Thyroid gland (tissue), 7 donors: ENCODE results near the gene CEP170.

DNA sequence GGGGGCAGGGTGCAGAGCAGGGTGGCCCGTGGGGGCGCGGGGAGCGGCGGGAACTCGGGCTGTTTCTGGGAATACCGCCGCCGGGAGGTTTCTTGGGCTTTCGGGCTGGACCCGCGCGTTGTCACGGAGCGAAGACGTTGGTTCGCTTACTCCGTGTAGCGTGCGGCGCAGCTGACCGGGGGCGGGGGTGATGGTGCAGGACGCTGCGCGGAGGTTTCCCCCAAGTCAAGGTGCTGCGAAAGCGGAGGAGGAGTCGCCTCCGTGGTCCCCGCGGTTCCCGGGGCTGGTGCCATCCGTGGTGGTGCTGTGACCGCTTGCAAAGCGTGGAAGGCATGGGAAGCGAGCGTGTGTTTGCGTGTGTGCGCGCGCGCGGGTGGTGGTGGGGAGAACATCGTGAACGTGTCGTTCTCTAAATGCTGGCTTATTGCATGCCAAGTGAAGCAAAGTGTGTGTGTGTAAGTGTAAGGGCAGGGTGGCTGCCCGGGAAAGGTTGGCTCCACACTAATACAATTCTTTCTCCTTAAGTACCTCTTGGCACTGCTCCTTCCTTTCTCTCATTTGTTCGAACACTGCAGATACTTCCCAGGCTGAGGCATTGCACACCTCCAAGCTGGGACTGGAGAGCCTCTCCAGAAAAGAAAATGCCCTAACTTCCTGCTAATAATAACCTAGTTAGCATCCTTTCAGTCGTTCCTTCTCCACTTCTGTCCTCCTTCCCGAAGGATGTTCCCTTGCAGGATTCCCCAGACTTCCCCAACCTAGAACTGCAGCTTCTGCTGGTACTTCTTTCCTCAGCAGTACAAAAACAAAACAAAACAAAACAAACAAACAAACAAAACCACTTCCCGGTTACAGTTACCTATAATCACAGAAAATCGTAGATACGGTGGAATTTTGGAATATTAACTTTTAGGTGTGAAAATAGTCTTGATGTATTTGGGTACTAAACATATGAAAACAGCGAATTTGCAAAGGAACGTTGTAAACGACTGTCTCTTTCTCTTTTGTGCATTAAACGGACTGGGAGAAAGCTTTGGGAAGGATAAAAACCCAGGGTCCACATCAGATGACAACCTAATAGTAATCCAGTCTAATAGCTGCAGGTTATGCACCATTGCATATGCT lies 1.3 kb downstream of the RYR2 start:
- PRO-cap, 2 experiments, result peak in 2 of 2 experiments; most common plus-strand start position 251 of the sequence (in 1); most common minus-strand start position 123 of the sequence (in 2)
- RAMPAGE, long total RNA, 5 experiments, result no peak in any of the 5 experiments

GRCh38 chr1:237047872-237048479 lies 6.0 kb downstream of the RYR2 start:
- PRO-cap, 2 experiments, result no peak in any of the 2 experiments
- RAMPAGE, long total RNA, 5 experiments, result no peak in any of the 5 experiments

- PRO-cap, 2 experiments, result no peak in any of the 2 experiments
- RAMPAGE, long total RNA, 5 experiments, result no peak in any of the 5 experiments
These were observed 173.8 kb downstream of the ZP4 start for GRCh38 chr1:237716783-237717365.

DNA sequence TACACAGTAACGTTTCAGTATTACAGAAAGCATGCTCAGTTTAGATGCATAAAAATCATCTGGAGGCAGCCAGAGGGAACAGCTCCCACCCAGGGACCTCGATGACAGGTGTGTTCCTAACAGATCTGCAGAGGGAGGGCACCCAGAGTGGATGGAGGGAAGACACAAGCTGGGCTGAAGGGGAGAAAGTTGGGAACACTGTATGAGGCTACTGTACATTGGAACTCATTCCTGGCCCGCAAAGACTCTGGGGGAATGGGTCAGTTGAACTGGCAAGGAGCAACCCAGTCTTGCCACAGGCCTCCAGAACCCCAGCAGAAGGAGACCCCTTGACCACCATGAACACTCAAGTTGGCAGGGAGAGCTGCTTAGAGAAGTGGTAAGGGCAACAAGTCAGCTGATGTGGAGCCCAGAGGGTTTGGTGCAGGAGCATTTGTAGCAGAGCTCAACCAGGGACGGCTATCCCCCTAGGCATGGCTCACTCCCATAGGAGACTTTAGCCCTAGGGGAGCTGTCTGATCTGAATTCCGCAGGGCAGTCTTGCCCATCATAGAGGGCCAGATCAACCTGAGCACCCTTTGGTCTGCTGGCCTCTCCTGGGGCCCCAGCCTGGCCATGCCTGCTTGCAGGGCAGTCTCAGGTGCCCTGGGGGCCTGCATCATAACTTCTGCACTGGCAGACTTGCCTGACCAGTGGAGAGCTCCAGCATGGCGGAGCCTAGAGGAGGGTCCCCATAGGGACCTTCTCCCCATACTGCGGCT lies 52.2 kb downstream of the ZP4 start:
- PRO-cap, 2 experiments, result no peak in any of the 2 experiments
- RAMPAGE, long total RNA, 5 experiments, result no peak in any of the 5 experiments

DNA sequence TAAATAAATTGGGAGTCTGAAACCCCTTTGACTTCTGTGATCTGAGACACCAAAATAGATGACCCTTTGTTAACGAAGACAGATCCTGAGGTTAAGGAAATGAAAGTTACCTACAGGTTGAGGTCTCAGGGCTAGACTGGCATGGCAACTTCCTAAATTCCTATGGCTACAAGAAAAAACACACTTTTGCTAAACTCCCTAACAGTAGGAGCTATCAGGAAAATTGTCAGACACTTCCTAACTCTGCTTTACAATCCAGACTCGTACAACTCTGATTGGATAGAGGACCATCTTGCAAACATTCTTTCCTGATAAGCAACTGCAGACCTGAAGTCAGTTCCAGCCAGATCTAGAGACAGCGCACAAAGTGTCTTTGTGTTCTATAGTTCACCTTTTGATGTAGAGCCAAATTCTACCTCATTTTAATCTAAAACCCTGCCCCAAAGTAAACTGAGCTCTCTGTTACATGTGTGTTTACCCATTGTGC lies 22.0 kb downstream of the ZP4 start:
- PRO-cap, 2 experiments, result no peak in any of the 2 experiments
- RAMPAGE, long total RNA, 5 experiments, result no peak in any of the 5 experiments

DNA sequence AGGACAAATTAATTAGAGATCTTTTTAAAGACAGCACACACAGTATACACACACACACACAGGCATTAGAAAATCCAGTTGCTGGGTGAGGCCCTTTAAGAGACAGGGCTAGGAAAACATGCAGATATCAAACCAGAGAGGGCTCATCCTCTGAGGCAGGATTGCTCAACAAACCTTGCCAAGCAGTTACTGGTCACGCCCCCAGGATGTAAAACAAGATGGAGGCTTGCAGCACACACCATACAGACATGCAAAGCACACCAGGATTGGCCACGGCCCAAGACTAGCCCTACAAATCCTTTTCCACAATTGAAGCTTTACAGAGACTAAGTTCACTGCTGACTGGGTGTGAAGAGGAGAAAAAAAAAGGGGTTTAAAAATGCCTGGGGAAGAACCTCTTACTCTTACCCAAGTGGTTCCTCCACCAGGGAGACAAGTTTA lies 594.3 kb upstream of the ZP4 start:
- PRO-cap, 2 experiments, result no peak in any of the 2 experiments
- RAMPAGE, long total RNA, 5 experiments, result no peak in any of the 5 experiments

DNA sequence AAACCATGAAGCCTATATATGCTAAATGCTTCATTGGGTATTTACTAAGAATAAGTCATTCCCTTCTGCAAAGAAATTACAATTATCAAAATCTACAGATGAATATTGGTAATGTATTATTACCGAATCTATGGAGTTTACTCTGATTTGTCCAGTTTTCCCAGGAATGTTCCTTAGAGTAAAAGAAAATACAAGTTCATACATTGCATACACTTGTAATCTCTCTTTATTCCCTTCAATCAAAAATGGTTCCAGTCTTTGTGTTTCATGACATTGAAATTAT lies 683.6 kb upstream of the CHRM3 start:
- PRO-cap, 2 experiments, result no peak in any of the 2 experiments
- RAMPAGE, long total RNA, 5 experiments, result no peak in any of the 5 experiments

DNA sequence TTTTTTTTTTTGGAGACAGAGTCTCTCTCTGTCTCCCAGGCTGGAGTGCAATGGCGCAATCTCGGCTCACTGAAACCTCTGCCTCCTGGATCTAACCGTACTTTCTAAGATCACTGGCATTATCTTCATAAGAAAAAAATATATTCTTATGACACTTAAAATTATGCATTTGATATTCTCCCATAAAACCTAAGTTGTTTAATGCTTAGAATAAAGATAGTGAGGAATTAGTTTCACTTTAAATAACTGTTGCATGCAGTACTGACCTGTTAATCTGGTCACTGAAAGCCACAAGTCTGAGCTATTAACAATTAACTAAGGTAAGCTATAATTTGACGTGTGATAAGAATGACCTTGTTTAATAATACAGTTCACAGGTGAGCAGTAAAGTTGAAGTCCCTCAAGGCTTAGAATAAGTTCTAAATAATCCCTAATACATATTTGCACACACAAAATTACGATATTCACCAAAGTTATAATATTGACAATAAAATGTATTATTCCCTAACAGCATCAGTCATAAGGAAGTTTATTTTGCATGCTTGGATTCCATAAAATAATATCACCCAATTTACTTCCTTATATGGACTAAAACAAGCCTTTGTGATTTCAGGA lies 70.8 kb upstream of the CHRM3 start:
- PRO-cap, 2 experiments, result no peak in any of the 2 experiments
- RAMPAGE, long total RNA, 5 experiments, result no peak in any of the 5 experiments

DNA sequence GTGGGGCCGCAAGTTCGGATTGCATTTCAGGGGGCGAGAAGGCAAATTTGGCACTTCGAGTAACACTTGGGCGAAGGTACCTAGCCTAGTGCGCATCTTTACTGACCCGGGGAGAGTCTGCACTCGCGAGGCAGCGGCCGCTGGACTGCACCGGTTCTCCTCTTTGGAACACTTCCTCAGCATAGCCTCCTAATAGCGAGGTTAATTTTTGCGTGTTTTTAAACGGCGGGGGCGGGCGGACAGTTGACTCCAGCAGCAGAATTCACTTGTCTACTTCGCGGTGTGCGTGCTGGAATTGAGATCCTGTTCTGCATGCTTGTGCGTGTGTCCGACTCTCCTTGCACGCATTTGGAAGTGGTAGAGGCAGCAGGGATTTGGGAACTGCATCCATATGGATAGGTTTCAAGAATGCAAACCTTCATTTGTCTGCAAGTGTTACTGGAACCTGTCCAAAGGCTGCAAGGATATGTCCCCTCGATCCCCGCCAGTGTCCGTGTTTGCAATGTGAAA lies 1.4 kb downstream of the CHRM3 start:
- PRO-cap, 2 experiments, result no peak in any of the 2 experiments
- RAMPAGE, long total RNA, 5 experiments, result no peak in any of the 5 experiments

DNA sequence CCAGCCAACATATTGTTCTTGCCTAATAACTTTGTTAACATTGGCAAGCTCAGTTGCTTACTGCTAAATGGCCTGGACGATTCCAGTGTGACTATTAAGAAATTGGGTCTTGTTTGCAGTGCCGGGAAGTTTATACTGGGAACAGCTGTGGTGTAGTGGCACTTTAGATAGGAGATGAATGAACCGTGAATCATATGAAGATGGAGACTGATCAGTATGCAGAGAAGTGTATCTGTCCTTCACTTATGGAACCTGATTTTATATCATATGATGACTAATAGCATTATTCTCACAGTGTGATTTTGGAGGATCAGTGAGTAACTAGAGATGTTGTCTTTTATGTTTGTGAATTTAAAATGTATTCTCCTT lies 3.4 kb downstream of the CHRM3 start:
- PRO-cap, 2 experiments, result no peak in any of the 2 experiments
- RAMPAGE, long total RNA, 5 experiments, result no peak in any of the 5 experiments

DNA sequence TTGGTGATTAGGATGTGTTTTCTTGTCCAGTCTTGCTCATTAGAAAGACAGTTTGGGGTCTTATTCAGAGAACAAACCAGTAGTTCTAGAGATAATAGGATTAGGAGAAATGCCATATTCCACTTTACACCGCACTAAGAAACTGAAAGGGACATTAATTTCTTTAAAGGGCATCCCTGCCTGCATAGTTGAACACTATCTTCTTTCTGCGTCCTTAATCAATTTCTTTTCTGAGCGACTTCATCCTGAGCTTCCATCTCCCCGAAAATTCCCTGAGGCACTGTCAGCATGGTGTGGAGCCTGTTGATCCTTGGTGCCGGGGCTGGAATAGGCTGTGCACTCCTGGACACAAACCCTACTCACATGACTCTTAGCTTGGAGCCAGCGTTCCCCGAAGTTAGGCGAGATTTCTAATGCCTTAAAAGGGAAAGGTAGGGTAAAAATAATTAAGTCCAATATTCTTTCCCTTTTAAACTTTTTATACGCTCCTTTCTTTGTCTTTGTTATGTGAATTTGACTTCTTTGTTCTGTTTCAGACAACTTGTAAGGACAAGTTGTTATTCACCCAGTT lies 282.5 kb downstream of the CHRM3 start:
- PRO-cap, 2 experiments, result no peak in any of the 2 experiments
- RAMPAGE, long total RNA, 5 experiments, result no peak in any of the 5 experiments

GRCh38 chr1:239689554-239690020 lies 303.2 kb downstream of the CHRM3 start:
- PRO-cap, 2 experiments, result no peak in any of the 2 experiments
- RAMPAGE, long total RNA, 5 experiments, result no peak in any of the 5 experiments

DNA sequence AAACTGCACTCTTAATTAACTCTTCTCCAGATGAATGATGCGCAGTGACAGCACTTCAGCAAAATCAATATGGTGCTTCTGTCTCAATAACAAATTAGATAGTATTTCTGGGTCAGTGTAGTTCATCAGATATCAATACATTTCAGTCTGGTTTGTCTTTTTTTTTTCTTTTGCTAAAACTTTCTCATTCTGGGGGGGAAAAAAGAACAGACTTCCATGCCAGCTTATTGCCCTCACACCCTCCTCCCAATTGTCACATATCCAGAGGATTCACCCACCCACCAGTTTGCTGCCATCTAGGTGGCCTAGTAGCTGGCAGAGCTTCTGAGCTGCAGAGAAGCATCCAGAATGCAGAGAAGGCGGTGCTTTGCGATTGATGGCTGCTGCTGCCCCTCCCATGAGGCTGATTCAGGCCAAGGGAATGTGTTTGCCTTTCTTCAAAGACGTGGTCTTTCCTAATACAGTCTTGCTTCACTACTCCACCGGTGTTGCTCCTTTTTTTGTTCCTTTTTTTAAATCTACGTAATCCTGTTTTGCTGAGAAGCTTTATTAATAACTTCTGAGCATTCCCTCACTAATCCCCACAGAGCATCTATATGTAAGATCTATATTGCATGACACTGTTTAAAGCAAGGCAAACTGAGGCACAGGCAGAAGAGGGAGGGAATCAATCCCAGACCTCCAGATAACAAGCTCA lies 275.7 kb upstream of the FMN2 start:
- PRO-cap, 2 experiments, result no peak in any of the 2 experiments
- RAMPAGE, long total RNA, 5 experiments, result no peak in any of the 5 experiments

DNA sequence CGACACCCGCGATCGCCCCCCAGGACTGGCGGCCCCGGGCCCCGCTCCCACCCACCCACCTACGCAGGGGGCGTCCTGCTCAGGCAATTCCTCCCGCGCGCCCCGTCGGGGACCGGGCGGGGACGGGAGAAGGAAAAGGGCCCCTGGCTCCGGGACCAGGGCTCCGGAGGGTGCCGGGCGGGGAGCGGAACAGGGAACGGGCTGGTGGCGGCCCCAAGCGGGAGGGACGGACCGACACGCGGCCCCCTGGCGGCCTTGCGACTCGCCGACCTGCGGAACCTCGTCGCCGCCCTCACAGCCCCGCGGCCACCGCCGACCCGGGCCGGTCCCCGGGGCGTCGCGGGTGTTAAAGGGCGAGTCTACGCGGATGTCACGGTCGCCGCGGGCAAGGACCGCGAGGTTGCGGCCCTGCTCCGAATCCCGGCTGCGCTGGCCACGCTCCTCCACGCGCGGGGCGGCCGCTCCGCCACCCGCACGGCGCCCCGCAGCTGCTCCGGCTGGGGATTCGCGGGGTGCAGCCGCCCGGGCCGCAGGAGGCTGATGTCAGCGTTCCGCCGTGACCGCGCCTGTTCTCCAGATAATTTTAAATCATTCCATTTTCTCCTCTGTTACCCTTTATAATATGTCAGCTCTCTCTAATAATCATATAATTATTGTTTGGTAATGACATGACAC lies 93.8 kb upstream of the FMN2 start:
- PRO-cap, 2 experiments, result no peak in any of the 2 experiments
- RAMPAGE, long total RNA, 5 experiments, result no peak in any of the 5 experiments

GRCh38 chr1:241088117-241088430 lies 268.9 kb downstream of the RGS7 start:
- PRO-cap, 2 experiments, result no peak in any of the 2 experiments
- RAMPAGE, long total RNA, 5 experiments, result no peak in any of the 5 experiments

DNA sequence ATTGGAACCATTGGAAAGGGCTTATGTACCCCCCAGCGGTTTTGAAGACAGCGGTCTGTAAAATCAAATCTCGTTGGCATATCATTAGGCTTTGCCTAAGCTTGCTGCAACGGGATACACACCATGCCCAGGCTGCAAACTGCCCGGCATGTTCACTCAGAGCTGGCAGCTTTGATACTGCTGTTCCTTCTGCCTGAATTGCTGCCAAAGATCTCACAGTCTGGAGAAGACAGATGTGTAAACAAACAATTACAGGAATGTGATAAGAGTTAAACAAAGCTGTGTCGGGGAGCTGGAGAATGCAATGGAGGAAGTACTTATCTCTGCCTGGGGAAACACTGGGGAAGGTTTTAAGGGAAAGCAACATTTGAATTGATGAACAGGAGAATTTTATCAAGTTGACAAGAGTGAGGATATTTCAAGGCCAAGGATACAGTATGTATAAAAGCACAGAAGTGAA lies 30.1 kb downstream of the CHML start:
- PRO-cap, 2 experiments, result no peak in any of the 2 experiments
- RAMPAGE, long total RNA, 5 experiments, result no peak in any of the 5 experiments

DNA sequence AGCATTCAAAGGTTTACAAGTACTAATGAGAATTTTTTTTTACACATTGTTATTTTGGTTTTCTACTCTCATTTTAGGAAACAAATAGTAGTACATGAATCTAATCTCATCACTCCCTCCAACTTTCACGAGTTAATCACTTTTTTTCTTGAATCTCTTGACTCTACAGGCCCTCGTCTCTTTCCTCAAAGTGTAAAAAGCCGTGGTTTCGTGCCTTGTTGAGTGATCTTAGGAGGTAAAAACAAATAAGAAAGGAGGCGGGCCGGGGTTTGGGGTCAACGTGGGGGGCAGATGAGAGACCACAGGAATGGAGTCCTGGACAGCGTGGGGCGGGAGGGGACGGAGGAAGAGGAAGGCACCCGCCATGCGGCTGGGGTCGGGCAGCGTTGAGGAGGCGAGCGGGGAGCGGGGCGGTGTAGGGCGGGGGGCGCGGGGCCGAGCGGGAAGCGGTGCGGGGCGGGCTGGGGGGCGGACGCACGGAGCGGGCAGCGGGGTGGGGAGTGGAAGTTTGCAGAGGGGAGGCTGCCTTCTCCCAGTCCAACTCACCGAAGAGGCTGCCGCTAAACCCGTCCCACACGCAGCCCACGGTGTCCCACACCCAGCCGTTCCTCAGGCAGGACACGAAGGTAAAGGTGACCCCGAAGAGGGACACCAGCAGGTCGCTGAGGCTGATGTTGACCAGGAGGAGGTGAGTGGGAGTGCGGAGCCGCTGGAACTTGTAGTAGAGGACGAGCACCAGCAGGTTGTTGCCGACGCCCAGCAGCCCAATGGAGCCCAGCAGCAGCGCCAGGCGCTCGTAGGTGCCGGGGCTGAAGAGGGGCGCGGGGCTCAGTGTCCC lies 614 bp downstream of the CHML start:
- PRO-cap, 2 experiments, result peak in 1 of 2 experiments; most common plus-strand start position 500 of the sequence (in 1)
- RAMPAGE, long total RNA, 5 experiments, result no peak in any of the 5 experiments

DNA sequence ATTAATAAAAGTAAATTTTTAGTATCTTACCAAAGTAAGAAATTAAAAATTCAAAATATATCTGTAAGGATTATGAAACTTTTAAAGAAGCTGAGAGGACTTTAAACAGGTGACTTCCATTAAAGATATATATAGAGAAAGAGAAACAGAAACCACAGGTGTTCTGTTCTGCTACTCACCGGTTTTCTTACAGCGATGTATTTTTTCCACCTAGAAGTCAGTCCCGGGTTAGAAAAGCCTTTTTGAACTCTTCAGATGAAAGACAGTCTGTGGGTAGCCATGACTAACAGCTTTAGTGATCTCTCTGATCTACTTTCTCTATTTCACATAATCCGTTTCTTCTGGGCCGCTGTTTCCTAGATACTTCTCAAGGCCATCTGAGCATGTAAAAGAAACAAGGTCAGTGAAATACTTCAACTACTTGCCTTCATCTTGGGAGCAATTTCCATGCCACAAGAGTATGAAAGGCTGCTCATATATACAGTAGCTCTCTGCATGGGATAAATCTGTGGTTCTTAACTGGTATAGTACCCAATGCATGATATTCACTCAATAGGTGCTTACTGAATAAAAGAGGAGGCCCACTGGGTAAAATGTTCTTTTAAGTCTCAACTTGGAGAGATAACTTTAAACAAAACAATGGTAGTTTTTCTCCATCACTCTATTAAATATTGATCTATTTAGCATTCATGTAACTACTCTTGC lies 25.2 kb downstream of the WDR64 start:
- PRO-cap, 2 experiments, result no peak in any of the 2 experiments
- RAMPAGE, long total RNA, 5 experiments, result no peak in any of the 5 experiments

DNA sequence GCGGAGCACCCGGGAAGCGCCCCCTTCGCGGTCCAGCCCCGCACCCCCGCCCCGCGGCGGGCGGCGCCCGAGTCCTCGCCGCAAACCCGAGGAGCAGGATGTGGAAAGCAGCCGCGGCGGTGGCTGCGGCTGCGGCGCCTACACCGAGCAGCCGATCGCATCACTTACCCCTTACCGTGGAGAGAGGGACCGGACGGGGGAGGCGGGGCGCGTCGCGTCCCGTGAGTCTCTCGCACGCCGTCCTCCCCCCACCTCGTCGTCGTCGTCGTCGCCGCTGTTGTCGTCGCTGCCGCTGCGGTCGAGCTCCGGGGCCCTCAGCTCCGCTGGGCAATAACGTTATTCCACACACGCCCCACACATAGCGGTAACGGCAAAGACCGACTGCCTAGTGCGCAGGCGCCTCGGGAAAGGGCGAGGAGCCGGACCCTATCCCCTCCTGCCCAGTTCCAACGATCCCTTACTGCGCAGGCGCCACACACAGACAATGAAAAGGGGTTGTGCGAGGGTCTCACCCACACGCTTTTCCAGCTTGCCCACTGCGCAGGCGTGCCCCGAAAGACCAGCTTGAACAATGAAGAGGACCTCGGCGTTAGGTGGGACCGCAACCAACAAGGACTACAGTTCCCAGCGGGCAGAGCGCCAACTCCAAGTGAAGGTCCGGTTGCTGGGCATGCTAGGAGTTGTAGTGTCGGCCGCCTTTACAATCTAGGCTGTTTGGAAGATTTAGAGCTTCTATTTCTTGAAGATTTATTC lies at the start of gene CEP170:
TSS of gene CEP170 (minus strand) at position 410 of the 753 bp plus-strand sequence.
- PRO-cap, 2 experiments, result peak in 2 of 2 experiments; most common plus-strand start position 487 of the sequence (in 2); most common minus-strand start position 332 of the sequence (in 2)
- RAMPAGE, long total RNA, 5 experiments, result no peak in any of the 5 experiments

DNA sequence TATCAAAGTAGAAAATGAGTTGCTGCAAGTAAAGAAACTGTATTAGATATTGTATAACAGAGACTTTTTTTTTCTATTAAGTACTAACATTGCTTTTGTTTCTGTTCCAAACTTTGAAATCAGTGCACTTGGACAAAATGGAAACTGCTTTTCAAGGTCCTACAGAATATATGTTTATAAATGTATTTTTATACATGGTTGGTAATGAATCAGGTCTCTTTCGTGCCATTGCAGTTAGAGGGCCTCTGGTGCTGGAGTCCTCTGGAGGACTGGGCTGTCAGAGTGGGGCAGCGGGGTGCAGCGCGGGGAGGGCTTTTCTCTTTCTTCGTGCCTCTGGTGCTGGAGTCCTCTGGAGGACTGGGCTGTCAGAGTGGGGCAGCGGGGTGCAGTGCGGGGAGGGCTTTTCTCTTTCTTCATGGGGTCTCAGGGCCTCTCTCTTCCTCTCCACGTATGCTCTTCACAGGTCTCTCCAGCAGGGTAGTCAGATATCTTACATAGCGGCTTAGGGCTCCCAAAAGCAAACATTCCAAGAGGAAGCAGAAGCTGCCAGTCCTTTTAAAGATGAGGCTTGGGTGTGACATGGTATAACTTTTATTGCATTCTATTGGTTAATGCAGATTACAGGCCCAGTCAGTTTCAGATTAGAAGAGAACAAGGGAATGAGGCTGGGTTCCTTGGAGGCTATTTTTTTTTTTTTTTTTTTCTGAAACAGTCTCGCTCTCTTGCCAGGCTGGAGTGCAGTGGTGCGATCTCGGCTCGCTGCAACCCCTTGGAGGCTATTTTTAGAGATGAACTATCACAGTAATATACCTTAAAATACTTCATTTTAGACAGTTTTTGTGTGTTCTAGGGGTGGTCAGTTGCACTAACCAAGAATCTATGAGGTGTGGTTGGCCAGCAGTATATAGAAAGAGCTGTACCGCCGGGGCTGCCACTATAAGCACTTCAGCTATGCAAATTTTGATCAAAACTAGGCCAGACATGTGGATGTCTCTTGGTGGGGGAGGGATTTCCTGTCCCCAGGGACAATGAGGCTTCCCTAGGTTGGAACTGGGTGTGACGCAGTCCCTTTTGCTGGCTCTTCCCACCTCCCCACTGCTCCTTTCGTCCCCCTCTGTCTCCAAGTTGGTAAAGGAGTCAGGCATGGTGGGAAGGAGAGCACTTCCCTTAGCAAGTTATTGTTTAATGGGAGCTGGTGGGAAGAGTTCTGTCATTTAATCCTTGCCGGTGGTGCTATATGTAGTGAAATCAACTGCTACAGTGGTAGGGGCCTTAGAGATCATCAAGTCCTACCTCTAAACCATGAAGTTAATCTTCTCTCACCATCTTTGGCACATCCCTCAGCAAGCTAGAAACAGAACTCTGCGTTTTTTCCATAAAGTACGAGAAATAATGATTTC lies 13.3 kb downstream of the SDCCAG8 start:
- PRO-cap, 2 experiments, result no peak in any of the 2 experiments
- RAMPAGE, long total RNA, 5 experiments, result no peak in any of the 5 experiments